Ascending aorta (tissue), 1 donor: Measurements from ENCODE around the genes HAUS5, KIRREL2 and ZNF875.

DNA sequence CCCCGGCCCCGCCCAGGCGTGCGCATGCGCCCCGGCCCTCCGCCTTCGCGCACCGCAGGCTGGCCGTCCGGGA is 766 bp upstream of the USF2 start:
- PRO-cap = no peak

DNA sequence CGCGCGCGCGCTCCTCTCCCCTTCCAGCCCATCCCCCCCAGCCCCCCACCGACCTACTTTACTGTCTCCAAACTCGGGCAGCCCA is 687 bp upstream of the USF2 start:
- PRO-cap = no peak

DNA sequence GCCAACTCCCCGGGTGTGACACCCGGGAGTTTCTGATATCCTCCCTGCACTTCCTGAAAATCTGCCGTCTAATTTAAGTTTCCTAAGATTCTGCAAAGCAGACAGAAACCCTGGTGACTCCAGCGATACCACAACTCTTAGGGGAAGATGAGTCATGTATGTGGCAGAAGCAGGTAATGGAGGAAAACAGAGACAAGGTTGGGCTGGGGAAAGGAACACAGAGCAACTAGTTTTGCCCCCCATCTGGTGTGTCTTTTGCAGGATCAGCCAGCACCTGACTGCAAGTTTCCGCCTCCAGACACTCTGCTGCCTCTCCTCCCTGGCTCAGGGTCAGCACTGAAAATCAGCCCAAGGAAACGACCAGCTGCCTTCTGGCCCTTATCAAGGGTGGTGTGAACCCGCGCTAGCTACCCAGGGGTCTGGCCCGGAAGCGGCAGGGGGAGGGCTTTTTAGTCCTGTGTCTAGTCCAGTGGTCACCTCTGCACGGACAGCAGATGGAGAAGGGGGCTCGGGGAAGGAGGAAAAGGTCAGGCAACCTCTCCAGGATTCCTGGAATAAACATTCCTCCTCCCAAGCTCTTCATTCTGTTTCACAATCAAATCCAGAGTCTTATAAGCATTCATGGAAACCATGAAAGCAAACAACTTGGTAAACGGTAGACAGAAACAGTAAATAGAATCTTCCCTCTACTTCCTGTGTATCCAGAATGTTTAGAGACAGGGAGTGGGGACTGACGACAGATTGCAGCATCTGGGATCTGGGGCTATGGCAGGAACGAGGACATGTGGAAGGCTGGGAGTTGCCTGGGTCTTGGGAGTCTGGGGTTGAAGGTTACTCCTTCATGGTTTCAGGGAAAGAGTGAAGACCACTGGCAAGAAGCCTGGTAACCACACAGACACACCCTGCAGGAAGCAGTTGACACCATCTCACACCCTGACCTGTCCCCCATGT is 11.1 kb upstream of the FFAR2 start:
- PRO-cap = no peak

- PRO-cap = no peak
Observed at GRCh38 chr19:35501652-35502273, 11.5 kb upstream of the KRTDAP start.

- PRO-cap = no peak
Observed at GRCh38 chr19:35509655-35510865, 3.4 kb downstream of the DMKN start.

DNA sequence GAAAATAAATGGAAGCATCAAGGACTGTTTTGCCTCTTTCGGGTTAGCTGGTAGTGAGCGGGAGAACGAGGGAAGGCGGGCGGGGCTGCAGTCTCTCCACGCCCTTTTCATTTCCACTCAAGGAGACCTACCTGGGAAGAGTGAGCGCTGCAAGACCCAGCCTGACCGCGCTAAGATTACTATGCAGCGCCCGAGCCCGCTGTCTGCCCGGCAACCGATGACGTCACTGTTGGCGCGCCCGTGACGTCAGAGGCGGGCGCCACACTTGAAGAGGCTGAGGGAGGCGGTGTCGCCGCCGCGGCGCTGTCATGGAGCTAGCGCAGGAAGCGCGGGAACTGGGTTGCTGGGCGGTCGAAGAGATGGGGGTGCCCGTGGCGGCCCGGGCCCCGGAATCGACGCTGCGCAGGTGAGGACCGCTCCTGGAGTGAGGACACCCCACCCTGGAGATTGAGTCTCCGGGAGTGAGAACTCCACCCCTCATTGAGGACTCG is at the start of gene HAUS5:
TSS of gene HAUS5 (plus strand) at position 249 of the 491 bp plus-strand sequence.
- PRO-cap = unidirectional peak, plus-strand start at position 249 of the sequence; unidirectional peak, plus-strand start at position 268 of the sequence

GRCh38 chr19:35739783-35740249 is 2.4 kb downstream of the IGFLR1 start:
- PRO-cap = no peak

GRCh38 chr19:35756616-35756764 is 339 bp downstream of the HSPB6 start:
- PRO-cap = no peak

DNA sequence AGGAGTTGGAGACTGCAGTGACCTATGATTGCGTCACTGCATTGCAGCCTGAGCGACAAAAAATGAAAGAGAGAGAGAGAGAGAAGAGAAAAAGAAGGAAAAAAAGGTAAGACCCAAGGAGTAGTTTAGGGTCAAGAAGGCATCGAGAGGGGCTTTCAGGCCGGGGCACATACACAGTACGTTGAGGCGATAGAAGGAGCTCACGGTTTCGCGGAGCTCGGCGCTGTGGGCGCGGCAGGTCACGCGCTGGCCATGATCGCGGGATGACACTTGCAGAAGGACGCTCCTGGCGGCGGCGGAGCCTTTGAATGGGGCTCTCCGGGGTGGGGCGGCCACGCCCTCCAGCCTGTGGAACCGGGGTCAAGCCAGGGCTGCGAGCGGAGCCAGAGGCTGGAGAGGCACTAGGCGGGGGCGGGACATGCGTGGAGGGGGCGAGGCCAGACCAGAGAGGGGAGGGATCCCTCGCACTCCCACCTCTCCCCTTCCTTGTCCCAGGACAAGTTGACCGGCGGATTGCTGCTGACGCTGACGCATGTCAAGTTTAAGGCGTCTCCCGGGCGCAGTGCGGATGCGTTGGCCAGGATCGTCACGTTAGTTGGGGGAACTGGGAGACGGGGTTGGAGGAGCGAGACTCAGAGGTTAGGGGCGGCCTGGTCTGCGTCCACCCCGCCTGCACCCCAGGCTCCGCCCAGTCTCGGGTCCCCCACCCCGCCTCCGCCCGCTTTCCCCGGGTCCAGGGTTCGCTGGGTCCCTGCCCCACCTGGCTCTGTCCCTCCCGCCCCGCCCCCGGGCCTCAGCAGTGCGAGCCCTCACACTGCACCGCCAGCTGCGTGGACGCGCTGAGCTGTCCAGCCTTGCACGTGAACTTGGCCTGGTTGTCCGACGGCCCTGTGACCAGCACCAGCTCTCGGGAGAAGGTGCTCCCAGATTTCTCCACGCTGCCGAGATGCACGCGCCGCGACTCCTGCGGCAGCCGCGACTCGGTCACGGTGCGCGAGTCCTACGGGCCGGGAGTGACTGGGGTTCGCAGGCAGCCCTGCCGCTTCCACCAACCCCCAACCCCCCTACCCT is 6.8 kb downstream of the NPHS1 start:
- PRO-cap = no peak

- PRO-cap = no peak
Observed at GRCh38 chr19:35856592-35857643, at the start of gene KIRREL2. Gene KIRREL2 (plus strand): TSS chr19:35856911.

DNA sequence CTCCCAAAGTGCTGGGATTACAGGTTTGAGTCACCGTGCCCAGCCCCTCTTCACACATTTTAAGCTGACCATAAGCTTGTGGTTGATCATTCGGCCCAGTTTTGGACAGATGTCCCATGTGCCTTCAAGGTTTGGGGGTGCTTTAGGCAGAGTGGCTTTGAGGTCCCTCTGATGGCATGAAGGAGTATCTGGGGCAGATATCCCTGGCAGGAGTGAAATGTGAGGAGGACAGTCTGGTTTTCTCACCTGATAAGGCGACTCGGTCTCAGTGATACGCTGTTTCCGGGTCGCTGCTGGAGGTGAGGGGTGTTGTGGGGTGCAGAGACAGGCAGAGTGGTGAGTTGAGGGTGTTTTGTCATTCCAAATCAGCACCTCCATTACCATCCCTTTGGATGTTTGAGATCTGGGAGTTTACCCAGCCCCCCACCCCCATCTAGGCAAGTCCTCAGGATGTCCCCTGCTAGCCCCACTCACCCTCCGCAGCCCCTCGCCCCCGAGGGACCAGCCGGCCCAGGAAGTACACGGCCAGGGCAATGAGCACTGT is 1.1 kb downstream of the TYROBP start:
- PRO-cap = no peak

GRCh38 chr19:35945097-35946046 is 9.2 kb downstream of the LRFN3 start:
- PRO-cap = no peak

DNA sequence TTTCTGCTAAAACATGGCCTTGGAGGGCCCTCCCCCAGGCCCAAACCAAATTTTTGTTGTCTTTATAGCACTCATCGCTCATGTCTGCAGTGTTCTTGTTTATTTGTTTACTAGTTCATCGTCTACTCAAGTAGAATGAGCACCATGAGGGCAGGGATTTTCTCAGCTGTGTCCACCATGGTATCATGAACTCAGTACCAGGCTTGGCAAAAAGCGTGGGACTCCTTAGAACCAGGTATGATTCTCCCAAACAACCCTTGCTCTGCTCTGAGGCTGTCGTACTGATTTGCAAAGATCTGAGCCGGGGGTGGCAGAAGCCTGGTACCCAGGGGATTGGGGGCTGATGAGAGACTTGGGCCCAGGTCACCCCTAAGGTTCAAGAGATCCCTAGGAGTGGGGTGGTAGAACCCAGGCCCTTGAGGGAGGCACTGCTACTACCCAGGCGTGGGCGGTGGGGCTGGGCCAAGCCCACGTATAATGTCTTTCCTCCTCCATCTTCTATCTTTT is 2.3 kb upstream of the CLIP3 start:
- PRO-cap = no peak

- PRO-cap = no peak
Observed at GRCh38 chr19:36129339-36129565, 10.6 kb upstream of the CAPNS1 start.

DNA sequence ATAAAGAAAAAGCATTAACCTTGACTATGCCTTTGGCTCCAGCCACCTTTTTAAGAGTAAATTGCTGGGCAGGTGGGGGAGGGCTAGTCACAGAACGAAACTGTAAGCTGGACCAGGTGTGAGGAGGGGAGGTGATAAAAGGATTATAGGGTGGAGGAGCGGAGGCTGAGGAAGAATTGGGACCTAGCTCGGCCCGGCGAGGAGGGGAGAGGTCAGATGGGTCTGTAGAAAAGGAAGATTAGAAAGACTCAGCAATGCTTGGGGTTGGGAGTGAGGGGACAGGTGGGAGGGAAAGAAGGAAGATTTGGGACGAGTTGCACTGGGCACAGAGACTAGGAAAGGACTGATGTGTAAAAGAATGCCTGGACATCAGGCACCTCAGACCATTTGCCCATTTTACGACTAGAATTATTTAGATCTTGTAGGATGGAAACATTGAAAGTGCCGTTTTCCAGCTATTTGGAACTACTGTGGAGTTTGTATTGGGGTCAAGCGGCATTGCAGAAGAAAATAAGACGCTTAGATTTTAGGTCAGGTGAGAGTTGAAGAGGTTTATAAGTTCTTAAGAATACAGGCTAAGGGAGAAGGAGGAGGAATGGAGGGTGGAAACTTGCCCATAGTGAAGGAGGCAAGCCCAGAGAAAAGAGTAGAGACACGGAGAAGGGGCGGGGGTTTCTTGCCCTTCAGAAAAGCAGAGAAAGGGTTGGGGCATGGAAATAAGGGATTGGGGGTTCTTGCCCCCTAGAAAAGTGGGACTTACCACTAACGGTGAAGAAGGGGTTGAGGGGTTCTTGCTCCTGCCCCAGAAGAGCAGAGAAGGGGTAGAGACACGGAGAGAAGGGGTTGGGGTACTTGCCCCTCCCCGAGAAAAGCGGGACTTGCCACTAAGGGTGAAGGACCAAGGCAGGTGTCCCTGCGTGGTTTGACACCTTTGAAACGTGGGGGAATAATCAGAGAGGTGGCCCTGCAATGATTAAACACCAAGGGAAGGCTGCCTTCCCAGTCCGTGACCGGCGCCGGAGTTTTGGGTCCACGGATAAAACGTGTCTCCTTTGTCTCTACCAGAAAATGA is 7.3 kb upstream of the COX7A1 start:
- PRO-cap = no peak

GRCh38 chr19:36266401-36266991 is 51.6 kb downstream of the ZNF146 start:
- PRO-cap = no peak

DNA sequence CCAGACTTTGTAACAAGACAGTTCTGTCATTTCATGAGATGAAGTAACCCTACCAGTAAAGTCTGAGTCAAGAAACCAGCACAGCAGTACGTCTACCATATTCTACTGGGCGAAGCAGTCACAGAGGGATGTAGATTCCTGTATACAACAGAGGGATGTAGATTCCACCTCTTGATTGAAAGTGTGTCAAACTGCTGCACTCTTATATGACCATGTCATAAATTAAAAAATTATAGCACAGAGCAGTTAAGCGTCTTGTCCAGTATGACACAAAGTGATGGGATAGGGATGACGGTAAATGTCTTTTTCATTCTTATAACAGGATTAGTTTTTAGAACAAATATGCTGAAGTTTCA is 13.2 kb upstream of the ZFP14 start:
- PRO-cap = no peak

DNA sequence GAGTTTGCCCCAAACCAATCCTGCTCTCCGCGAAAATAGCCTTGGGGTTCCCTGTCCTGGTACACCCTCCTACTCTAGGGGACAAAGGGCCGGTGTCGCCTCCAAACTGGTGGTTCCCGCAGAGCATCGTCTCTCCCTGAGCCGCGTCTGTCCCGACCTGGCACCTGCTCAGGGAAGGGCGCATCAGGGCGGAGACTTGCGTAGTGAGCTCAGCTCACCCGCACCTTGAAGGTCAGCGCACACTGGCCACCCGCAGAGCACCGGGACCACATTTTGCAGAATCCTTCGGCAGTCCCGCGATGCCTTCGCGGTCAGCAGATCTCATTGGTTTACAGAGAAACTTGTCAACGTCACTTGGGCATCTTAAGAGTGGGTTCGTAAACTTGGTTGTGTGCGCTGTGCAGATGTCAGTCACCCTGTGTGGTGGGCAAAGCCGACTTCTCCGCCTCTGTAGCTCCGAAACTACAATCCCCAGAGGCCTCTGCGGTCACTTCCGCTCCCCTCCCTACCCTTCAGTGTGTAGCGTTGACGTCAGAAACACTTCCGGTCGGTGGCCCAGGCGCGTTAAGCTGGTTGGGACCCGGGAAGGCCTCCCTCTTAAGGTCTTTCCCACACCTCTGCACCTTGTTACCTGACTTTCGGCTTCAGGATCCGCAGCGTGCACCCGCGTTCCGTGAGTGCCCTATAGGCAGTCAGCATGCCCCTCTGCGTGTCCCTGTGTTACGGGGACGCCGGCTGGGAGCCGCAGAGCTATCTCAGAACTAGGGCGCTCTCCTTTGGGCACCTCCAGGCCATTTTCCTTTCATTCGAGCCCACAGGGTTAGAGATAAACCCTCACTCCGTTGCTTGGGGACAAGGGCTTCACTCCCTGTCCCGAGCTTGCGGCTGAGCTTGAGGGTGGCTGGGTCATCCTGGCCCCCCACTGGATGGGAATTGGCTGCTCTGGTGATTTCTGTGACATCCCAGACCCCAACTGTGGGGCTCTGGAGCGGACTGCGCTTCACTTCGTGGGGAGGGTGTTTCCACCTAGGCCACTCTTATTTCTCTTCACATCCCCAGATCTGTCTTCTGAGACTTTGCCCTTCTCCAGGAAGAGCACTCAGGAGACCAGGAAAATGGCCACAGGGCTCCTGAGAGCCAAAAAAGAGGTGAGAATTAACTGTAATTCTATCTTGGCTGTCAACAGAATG is at the start of gene ZNF875:
TSS of gene ZNF875 (plus strand) at position 540 of the 1,190 bp plus-strand sequence.
- PRO-cap = bidirectional peak, plus-strand start at position 540 of the sequence, minus-strand start at position 464 of the sequence

- PRO-cap = no peak
Observed at GRCh38 chr19:37595944-37596199, 1.2 kb downstream of the ZNF540 start.

- PRO-cap = no peak
Observed at GRCh38 chr19:37618958-37619435, 24.3 kb downstream of the ZNF540 start.